ENCODE measurements around the genes SHFL and RAVER1.

DNA sequence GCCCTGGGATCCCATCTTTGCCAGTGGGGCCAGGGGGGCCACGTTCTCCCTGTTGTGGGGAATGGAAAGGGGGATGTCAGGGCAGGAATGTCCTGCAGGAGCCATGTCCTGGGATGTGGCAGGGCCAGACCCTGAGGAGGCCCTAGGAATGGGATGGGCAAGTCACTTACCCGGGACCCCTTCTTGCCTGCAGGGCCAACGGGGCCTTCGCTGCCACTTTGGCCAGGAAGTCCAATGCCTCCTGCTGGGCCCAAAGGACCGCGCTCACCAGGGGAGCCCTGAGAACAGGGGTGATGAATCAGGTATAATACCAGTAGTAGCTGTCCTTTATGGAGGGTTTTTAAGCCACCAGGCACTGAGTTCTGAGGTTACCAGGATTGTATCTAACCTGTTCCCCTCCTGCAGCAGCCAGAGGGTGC lies 32.9 kb downstream of the COL5A3 start:
- PRO-cap, 2 experiments = no peak in any of the 2 experiments

- PRO-cap, 2 experiments = no peak in any of the 2 experiments
Observed at GRCh38 chr19:10005898-10006868, 4.1 kb downstream of the COL5A3 start.

DNA sequence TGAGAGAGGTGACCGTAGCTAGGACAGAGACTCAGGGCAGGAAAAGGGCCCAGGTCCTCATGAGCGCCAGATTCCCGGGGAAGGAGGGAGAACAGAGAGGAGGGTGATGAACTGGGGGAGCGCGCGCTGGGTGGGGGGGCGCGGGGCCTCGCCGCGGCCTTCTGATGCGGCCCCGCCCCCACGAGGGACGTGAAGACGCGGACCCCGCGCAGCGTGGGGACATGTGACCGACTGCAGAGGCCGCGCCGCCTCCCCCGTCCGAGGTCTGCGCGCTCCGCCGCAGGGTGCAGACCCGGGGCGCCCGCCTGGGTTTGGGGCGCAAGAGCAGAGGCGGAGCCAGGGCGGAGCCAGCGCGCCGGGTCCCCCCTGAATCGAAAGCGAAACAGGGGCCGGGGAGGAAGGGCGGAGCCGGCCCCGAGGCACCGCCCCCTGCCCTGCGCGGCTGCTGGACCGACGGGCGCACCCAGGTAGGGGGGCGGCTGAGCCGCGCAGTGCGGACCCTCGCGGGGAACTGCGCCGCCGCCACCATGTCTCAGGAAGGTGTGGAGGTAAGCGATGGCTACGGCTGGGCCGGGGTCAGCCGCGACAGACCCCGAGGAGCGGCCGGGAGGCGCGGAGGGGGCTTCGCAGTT lies at the start of gene SHFL:
Gene SHFL (plus strand): TSS at position 417 of the 632 bp plus-strand sequence.
- PRO-cap, 2 experiments = peak in 2 of 2 experiments; most common plus-strand start position 222 of the sequence (in 1); most common minus-strand start position 286 of the sequence (in 2)

GRCh38 chr19:10090719-10091516 lies 4.8 kb downstream of the SHFL start:
- PRO-cap, 2 experiments = no peak in any of the 2 experiments

DNA sequence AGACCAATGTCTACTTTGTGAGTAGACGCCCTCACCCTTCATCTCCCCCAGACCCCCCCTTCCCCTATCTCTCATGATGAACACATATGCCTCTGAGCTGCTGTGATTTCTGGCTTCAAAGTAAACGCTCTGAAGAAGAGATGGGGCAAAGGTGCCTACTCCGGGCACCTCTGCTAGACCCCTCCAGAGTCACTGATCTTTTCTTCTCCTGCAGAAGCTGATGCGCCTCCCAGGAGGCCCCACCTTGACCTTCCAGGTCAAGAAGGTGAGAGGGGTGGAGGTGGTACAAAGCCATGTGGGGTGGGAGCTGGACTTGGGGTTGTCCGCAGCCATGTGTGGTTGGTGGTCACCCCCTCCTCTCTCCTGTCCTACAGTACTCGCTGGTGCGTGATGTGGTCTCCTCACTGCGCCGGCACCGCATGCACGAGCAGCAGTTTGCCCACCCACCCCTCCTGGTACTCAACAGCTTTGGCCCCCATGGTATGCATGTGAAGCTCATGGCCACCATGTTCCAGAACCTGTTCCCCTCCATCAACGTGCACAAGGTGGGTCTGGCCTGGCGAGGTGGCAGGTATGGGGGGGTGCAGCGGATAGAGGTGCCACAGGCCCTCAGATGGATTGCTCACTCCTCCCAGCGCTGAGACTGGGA lies 1.6 kb downstream of the PPAN start:
- PRO-cap, 2 experiments = no peak in any of the 2 experiments

DNA sequence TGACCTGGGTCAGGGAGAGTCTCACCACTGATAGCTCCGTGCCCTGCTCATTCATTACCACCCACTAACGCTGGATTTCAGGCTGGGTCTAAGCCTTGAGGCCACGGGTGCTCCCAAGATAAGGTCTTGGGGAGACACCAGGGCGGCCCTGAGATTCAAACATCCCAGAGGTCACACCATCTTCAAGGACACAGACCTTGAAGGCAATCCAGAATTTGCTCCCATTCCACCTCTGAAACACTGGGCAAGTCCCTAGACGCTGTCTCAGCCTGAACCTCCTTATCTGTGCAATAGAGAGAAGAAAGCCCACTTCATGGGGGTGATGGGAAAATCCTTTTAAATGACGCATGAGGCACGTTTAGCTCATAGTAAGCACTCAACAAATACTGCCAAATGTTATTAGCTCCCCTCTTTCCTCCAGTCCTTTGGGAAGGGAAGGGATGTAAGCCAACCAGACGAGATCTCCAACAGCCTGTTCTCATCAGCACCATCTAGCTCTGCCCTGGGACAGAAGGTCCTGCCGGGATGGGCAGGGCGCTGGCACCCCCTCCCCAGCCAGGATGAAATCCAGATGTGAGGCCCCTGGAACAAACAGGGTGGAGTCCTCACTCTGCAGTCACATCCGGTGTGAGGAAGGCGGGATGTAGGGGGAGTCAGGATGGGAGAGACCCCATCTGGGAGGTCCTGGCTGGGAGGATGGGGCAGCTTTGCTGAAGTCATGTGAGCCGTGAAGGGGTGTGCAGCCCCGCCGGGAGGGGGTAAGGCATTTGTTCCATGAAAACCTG lies 4.8 kb downstream of the S1PR2 start:
- PRO-cap, 2 experiments = peak in 1 of 2 experiments; most common plus-strand start position 713 of the sequence (in 1); most common minus-strand start position 499 of the sequence (in 1)

GRCh38 chr19:10267913-10268422 lies 3.0 kb upstream of the ICAM1 start:
- PRO-cap, 2 experiments = peak in 2 of 2 experiments; most common plus-strand start chr19:10268361 (in 1); most common minus-strand start chr19:10268230 (in 1)

DNA sequence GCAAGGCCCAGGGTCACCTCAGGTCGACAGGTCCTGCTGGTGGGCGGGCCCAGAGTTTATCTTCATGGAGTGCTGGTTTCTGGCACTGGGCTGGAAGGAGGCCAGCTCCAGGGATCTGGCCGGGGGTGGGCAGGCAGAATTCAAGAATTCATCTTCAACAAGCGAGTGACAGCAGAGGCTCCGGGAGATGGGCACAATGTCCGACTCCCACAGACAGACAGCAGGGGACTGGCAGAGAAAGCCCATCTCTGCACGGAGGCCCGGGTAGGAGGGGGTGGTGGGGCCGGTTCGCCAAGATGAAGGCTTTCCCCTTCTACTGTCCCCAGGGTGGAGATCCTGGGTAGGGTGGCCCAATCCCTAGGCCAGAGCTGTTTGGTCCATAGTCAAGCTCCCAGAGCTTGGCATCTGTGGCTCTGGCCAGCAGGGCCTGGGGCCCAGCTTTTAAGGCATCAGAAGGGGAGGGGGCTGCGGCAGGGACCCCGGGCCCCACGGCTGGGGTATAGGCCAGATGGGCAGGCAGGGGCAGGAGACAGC lies 610 bp upstream of the FDX2 start:
- PRO-cap, 2 experiments = no peak in any of the 2 experiments

DNA sequence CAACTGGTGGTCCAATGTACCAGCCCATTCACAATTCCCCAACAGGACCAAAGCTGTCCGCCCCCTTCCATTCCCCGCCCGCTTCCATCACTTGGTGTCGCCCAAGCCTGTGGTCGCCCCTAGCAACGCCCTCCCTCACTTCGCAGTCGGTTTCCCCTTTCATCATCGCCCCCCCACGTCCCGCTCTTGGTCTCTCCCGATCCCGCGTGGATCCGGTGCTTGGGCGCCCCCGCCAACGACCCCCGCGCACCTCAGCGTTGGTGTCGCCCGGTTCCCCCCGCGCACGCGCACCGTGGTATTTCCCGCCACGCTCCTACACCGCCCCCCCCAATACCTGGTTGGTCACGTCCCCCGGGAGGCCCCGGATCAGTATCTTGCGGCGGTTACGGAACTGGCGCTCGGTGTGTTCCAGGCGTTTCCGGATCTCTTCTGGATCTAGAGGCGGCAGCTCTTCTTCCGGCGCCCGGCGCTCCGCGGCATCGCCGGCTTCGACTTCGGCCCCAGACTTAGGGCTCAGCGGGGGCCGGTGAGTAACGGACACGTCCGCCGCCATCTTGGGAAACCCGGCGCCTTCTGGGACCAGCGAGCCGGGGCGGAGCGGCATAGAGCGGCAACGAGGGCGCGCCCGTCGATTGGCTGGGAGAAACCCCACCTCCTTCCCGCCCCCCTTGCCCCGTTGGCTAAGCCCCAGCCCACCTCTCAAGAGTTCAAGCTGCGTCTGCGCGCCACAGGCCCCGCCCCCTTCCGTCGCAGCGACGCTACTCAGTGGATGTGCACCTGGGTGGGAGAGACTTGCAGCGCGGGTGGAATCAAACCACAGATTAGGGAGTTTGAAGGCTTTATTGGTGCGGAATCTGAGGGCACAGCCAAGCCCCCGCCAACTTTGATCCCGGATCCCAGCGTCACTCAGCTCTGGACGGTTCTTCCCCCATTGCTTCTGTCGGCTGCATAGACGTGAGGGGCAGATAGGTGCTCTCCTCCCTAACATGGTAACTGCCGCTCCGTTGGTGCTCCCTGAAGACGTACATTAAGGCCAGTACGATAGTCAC lies at the start of gene RAVER1:
Gene RAVER1 (minus strand): TSS at position 575 of the 1,049 bp plus-strand sequence.
- PRO-cap, 2 experiments = peak in 2 of 2 experiments; most common plus-strand start position 330 of the sequence (in 1); most common minus-strand start position 575 of the sequence (in 2)

- PRO-cap, 2 experiments = peak in 2 of 2 experiments; most common plus-strand start chr19:10402669 (in 2); most common minus-strand start chr19:10402538 (in 2)
Observed at GRCh38 chr19:10402227-10403061, 898 bp downstream of the CDC37 start.

- PRO-cap, 2 experiments = peak in 2 of 2 experiments; most common plus-strand start chr19:10409069 (in 2); most common minus-strand start chr19:10408927 (in 1)
Observed at GRCh38 chr19:10408625-10409255, 5.4 kb upstream of the CDC37 start.

DNA sequence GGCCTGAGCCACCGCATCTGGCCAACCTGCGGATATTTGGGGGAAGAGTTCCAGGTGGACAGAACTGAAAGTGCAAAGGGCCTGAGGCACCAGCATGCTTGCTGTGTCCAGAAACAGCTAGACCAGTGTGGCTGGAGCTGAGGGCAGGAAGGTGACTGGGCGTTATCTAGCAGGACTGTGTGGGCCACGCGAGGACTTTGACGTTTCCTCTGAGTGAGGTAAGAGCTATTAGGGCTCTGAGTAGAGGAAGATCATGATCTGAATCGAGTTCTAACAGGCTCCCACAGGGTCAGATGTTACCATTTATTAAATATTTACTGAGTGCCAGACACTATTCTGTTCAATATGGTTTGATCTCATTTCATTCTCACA lies 4.6 kb upstream of the PDE4A start:
- PRO-cap, 2 experiments = no peak in any of the 2 experiments

- PRO-cap, 2 experiments = no peak in any of the 2 experiments
Observed at GRCh38 chr19:10419201-10419414, 1.2 kb upstream of the PDE4A start.

- PRO-cap, 2 experiments = no peak in any of the 2 experiments
Observed at GRCh38 chr19:10420823-10421648, 698 bp downstream of the PDE4A start.

GRCh38 chr19:10432694-10433409 lies 12.5 kb downstream of the PDE4A start:
- PRO-cap, 2 experiments = peak in 2 of 2 experiments; most common plus-strand start chr19:10432925 (in 1); most common minus-strand start chr19:10432905 (in 2)

DNA sequence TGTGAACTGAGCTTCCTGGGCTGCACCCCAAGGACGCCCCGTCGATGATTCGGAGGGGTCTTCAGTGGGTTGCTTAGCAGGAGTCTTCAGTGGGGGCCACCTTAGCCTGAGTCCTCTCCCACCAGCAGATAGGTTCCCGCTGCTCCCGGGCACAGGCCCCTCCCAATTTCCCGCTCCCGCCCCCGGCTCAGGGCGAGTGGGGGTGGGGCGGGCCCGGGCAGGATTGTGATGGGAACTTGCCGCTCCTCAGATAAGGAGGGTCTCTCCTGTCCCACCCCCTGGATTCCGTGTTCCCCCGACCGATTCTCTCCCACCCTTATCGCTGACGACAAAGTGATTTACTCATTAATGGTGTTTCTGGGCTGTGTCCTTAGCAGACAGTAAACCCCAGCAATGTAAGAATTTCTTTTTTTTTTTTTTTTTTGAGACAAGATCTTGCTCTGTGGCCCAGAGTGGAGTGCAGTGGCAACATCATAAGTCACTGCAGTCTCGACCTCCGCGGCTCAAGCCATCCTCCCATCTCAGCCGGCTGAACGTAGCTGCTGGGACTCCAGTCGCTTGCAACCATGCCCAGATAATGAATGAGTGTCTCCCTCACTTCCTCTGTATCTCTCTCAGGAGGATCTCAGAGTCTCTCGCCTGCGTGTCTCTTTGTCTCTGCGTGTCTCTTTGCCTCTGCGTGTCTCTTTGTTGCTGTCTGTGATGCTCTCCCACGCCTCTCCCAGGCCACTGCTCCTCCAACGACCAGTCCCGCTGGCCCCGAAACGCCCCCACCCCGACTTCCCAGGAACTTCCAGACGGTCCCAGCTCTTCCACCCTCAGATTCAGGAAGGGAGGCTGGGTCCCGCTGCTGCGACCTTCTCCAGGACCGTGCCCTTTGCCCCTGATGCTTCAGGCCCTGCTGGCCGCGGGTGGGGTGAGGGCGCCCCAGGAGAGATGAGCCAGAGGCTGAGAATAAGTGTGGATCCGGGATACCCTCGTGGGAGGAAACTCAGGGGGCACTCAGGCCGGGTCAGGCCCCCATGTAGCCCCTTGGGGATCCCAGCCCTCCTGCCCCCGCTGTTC lies 910 bp upstream of the S1PR5 start:
- PRO-cap, 2 experiments = no peak in any of the 2 experiments

DNA sequence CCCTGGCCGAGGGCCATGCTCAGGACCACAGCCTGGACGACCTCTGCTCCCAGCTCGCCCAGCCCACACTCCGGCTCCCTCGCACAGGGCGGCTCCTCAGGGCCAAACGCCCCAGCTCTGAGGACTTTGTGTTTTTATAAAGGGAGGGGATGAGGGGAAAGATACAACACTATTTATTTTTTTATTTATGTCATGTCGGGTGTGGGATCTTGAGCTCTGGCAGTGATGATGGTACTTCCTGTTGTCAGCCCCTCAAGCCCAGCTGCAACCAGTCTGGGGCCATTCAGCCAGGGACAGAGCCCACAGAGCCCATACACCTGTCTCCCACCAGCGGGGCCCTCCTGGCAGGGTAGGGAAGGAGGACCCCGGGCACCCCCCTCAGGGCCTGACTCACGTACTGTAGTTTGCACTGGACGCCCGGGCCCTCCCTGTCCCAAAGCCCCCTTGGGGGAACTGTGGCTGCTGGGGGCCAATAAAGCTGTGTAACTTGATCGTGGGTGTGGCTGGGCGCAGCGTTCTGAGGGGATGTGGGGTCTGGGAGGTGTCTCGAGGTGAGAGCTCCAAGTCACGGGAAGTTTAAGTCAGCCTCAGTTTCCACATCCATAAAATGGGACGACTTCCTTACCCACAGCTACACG lies 9.3 kb downstream of the ATG4D start:
- PRO-cap, 2 experiments = no peak in any of the 2 experiments

DNA sequence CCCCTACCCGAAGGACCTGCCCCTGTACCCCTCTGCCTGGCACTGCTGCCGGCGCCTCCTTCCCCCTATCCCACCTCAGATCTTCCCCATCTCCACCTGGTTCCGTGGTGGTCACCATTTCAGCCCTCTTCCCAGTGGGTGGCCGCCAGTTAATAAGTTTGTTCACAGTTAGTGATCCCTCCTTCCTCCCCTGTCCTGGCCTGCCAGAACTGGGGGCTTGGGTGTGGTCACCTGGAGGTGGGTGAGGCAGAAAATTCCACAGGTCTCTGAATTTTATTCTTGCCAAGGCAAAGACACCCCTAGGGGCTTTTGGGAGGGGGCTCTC lies 478 bp downstream of the SLC44A2 start:
- PRO-cap, 2 experiments = no peak in any of the 2 experiments

GRCh38 chr19:10655681-10656230 lies 1.6 kb downstream of the ILF3 start:
- PRO-cap, 2 experiments = no peak in any of the 2 experiments

DNA sequence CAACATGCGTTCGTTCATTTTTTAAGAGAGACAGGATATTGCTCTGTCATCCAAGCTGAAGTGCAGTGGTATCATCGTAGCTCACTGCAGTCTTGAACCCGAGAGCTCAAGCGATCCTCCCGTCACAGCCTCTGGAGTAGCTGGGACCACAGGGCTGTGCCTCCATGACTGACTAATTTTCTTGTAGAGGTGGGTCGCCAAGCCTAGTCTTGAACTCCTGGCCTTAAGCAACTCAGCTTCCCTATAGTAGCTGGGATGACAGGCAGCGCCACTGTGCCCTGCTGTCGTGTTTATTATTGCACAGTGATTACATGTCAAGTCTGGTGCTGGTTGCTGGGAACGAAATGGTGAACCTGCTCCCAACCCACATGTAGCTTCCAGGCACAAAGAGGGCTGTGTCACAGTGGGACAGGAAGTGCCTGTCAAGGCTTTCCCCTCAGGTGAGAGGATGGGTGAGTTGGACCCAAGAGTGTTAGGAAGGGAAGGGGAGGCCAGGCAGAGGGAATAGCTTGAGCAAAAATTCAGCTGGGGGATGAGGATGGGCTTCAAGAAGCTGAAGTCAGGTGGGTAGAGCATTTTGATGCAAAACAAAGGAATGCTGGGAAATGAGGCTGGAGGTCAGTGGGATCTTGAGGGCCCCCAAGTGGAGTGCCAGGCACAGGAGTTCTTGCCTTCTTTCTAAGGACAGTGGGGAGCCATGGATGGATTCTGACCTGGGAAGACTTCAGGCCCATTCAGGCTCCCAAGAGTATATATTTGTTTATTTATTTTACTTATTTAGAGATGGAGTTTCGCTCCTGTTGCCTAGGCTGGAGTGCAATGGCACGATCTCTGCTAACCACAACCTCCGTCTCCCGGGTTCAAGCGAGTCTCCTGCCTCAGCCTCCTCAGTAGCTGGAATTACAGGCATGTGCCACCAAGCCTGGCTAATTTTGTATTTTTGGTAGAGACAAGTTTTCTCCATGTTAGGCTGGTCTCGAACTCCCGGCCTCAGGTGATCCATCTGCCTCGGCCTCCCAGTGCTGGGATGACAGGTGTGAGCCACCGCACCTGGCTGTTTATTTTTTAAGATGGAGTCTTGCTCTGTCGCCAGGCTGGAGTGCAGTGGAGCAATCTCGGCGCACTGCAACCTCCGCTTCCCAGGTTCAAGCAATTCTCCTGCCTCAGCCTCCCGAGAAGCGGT lies 8.4 kb upstream of the QTRT1 start:
- PRO-cap, 2 experiments = no peak in any of the 2 experiments

All from right ventricle myocardium (tissue), 1 donor.